Left ventricle myocardium (tissue), 1 donor: ENCODE measurements around a stretch of chr2.

DNA sequence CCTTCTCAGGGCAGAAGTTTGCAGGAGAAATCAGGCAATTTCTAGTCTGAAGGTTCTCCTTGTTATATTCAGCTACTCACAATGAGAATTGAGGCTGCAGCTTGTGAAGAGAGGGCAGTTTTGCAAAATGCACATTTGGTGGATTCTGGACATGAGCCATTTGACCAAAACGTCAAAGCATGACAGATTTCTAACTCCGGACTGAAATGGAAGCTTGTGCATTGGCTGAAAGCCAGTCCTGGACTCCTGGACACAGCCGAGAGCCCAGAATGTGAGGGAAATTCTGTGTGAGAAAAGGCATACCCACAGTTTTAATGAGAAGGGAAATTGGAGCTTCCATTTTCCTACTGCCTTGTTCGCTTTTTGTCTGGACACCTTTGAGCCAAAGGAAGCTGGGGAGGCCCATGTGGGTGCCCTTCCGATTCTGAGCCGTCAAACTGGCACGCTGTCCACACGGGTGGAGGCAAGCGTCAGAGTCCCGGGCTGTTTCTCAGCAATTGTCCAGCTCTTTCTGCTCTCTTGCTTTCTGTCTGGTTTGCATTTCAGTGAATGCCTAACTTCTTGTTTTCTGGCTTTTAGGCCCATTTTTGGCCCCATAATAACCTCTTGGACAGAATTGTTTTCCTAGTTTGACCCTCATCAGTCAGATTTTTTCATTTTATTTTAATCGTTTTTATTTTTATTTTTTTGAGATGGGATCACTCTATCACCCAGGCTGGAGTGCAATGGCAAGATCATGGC lies 23.8 kb upstream of the ROCK2 start:
- PRO-cap, result no peak

GRCh38 chr2:11375863-11376230 lies 31.4 kb upstream of the ROCK2 start:
- PRO-cap, result no peak

- PRO-cap, result no peak
Measured at GRCh38 chr2:11439961-11440640, 25.9 kb downstream of the E2F6 start.

DNA sequence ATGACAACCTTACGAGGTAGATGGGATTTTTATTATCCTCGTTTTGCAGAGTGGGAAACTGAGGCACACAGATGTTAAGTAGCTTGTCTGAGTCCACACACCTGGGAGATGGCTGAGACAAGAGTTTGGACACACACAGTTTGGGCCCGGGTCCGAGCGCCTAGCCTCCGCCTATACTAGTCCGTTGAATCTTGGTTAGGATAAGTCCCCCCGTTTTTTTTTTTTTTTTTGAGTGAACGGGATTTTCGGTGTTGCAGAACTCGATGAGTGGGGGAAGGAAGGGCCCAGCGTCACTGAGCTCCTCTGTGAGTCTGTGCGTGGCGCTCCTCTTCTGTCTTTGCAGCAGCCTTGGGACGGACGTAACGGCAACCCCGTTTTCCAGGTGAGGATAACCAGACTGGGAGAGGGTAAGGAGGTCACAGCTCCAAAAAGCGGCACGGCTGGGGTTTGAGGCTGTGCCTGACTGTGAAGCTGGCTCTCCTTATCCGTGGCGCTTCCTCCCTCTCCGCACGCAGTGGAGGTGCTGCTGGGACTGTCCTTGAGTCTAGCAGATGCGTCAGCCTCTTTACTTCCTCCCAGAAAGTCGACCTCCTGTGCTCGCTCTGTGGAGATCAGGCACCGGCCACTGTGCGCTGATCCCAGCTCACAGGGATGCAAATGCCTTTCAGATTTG lies 29.8 kb upstream of the E2F6 start:
- PRO-cap, result unidirectional peak, plus-strand start at position 334 of the sequence; bidirectional peak, plus-strand start at position 580 of the sequence, minus-strand start at position 516 of the sequence

DNA sequence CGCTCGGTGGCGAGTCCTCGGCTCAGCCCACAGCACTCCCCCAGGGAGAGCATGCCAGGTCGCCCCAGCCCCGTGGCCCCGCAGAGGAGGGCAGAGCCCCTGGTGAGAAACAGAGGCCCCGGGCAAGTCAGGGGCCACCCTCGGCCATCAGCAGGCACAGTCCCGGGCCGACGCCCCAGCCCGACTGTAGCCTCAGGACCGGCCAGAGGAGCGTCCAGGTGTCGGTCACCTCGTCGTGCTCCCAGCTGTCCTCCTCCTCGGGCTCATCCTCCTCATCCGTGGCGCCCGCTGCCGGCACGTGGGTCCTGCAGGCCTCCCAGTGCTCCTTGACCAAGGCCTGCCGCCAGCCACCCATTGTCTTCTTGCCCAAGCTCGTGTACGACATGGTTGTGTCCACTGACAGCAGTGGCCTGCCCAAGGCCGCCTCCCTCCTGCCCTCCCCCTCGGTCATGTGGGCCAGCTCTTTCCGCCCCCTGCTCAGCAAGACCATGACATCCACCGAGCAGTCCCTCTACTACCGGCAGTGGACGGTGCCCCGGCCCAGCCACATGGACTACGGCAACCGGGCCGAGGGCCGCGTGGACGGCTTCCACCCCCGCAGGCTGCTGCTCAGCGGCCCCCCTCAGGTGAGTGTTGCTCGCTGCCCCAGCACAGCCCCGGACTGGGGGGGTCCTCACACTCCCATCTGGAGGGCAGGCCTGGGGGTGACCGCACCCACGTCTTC lies 51.5 kb downstream of the NTSR2 start:
- PRO-cap, result no peak

DNA sequence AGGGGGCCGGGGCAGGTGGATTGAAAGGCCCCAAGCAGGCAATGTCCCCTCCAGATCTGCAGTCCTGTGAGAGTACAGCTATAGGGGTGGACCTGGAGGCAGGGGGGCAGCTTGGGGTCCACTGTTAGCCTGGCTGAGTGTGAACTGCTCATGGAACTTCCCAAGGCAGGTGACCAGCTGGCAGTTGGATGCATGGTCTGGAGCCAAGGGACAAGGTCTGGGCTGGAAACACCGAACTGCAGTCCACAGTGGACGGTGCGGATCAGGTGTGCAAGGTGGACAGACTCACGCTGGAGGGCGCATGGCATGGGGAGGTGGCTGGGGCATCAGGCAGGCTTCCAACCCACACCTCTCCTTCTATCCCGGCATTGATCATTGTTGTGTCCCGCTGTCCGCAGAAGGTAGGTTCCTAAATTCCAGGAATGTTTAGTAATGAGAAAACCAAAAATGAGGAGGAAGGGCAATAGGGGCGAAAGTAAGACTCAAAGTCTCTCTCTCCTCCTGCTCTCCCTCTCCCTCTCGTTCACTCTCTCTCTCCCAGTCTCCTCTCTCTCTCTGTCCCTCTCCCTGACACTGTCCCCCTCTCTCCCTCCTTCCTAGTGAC lies 30.4 kb upstream of the LPIN1 start:
- PRO-cap, result no peak

DNA sequence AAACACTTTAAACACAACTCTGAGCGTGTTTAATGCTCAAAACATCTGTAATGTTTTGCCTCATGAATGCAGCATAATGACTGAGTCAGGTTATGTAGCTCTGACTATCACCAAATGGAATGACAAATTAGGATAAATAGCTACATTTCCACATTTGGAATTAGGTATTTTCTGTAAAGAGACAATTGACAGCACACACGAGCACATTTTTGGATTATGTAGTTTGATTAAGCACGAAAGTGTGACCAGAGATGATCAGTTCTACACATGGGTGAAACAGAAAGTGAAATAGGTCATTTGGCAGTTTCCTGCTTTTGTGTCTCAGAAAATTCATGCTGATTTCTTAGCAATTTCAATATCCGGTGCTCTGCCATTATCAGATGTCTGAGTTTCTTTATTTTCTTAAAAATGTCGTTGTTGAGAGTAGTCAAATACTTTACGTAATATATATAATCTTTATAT lies 29.0 kb downstream of the LPIN1 start:
- PRO-cap, result no peak

DNA sequence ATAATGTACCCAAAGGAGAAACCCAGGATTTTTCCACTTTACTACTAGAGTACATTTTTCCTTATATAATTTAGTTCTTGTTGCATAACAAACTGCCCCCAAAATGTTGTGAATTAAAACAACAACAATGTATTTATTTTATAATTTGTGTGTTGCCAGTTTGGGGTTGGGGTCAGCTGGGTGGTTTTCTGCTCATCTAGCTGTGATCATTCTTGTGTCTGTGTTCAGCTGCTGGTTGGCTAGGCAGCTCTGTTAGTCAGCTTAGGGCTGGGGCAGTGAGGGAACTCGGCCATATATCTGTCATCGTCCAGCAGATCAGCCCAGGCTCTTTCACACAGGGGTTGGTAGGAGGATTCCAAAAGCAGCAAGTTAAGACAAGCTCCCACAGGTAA lies 121.4 kb downstream of the LPIN1 start:
- PRO-cap, result no peak

- PRO-cap, result no peak
Measured at GRCh38 chr2:12424873-12425319, 291.8 kb upstream of the TRIB2 start.

DNA sequence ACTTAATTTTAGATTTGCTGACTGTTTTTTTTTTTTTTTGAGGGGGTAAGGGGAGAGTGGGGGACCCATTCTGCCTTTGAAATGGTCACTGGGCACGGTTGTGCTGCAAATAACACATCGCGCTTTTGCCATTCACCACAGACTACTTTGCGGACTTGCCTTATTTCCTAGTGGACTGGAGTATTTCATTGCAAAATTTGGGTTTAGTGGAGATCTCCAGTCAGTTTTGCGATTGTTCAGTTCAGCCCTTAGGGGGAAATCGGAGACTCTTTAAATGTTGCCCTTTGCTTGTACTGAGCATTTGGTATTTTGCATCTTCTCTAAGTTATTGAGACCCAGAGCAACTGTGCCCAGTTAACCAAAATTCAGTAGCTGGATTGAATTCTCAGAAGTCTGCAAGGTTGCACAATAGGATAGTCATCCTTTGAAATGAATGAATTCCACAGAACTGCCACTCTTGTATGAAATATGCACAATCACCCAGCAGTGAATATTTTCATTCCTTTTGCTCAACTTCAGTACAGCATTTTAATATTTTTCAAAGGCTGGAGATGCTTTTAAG lies 2.9 kb downstream of the TRIB2 start:
- PRO-cap, result no peak

- PRO-cap, result no peak
Measured at GRCh38 chr2:12725196-12726079, 8.7 kb downstream of the TRIB2 start.

GRCh38 chr2:12730949-12731241 lies 14.2 kb downstream of the TRIB2 start:
- PRO-cap, result no peak

DNA sequence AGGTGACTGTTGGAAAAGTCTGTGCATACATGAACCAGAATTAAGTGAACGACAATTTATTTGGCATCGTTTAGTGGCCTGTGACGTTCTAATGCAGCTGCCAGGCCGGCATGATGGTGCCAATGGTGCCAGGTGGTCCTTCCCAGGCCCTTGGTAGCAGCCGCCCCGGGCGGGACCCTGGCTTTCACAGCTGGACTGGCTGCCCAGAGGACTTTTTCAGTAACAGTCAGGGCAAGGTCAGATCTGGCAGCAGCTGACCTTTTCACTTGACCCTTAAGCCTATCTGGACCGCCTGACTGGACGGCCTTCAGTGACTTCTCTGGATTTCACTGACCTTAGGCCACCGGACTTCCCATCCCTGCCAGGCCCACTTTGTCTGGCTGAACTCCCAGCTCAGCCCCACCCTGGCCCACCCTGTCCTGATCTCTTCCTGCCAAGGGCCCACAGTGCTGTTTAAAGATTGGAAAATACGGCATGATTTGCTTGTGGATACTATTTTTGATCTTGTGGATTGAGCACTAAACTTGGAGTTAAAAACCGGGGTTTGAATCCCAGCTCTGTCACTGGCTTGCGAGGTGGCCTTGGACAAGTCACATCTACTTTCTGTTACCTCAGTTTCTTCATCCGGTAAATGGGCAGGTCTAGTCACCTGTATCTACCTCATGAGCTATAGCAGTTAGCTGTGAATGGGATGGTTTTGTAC lies 16.0 kb downstream of the TRIB2 start:
- PRO-cap, result no peak

DNA sequence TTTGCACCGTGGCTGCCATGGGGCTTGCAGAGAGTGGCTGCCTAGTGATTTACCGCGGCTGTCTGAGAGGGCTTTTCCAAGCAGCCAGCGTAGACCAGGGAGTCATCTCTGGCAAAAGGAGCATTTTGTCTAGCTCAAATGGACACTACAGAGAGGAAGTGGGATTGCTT lies 108.0 kb downstream of the TRIB2 start:
- PRO-cap, result no peak

- PRO-cap, result no peak
Measured at GRCh38 chr2:14631968-14632324, 571 bp upstream of the LRATD1 start.

GRCh38 chr2:15298775-15299182 lies 262.4 kb downstream of the NBAS start:
- PRO-cap, result no peak

- PRO-cap, result no peak
Measured at GRCh38 chr2:15560250-15560561, 928 bp downstream of the NBAS start.

DNA sequence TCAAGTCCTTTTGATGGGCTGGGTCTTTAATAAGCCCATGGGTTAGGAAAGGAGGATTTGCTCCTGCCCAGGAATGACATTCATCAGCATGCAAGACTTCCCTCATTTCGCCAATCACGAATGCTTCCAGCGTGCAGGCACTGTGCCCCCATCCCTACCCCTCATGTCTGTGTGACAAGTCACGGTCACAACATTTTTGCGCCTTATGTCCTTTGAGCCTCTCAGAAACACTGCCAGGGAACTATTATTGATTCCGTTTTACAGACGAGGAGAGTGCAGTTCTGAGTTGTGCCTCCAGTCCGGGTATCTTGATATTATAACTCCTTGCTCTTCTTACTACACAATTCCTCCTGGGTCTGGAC lies 101.9 kb upstream of the MYCN start:
- PRO-cap, result no peak

- PRO-cap, result no peak
Measured at GRCh38 chr2:15941116-15941380, 698 bp downstream of the MYCN start.

DNA sequence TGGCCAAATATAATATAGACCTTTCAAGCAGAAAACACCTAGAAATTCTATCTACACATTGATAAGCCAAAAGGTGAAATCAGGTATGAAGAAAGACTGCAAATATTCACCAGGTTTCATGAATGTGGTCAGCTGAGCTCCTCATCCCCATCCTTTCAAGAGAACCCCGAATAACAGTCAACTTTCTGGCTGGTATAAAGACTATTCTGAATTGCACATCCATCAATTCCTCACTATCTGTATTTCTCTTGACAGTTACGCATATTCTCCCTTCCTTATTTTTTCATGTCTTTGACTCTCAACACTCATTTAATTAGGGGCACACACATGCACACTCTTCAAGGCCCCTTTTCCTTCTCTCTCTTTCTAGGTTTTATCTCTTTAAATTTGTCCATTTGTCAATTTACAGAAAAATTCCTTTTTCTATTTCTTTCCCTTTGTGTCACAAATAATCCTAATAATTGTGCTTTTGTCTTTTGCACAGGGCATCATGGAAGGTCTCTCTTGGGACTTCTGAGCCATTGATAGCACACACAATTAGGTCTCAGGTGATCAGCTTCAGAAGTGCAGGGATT lies 117.2 kb downstream of the CYRIA start:
- PRO-cap, result no peak